ENCODE results near the gene FOXO3.

- RRBS, result no CpG with 5 or more reads among the region's 10 CpGs
Observed at GRCh38 chr6:106972298-106972911, 2.1 kb downstream of the CD24 start.

DNA sequence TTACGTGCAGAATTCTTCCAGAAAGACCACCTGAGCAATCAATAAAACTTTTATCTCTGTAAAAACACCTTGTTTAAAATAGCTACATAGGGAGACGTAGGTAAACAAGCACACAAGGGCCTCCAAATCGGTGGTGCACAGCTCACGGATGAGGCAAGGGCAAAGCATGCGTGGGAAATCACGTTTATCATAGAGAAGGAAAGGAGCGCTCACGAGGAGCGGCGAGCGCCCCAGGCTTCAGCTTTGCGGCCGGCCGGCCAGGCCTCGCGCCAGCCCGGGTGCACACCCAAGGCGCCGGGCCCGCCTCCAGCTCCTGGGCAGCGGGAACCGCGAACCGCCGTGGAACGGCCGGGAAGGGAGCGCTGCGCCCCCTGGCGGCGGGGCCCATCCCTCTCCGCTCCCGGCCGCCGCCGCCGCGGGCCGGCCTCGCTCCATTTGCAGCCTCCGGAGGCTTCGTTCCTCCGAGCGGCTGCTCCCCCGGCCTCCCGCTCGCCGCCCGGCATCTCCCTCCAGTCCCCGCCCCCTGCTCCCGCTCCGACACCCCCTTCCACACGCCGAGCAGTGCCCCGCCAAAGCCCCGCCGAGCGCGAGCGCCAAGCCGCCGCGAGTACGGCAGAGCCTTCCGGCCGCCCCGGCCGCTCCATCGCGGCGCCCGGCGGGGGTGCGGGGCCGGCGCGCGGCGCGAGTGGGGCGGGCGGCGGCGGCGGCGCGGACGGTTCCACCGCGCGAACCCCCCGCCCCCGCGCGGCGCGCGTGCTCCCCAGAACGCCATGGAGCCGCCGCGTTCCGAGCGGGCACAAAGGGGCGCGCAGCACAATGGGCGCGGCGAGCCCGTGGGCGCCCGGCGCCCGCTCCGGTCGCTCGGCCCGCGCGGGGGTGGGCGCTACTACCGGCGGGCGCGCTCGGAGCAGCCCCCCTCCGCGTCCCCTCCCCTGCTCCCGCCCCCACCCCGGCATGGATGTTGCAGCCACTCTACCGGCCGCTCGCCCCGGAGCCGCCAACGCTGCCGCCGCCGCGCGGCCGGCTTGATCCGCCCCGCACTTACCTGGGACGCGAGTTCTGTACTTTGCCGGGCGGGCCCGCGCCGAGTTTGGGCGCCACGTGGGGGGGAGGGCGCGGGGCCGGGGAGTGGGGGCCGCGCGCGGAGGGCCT is 894 bp downstream of the BEND3 start:
- RRBS, result 2% methylated on average over 50 of the region's 160 CpGs

GRCh38 chr6:107492446-107492792 is 2.5 kb downstream of the SOBP start:
- RRBS, result no CpG with 5 or more reads among the region's 7 CpGs

DNA sequence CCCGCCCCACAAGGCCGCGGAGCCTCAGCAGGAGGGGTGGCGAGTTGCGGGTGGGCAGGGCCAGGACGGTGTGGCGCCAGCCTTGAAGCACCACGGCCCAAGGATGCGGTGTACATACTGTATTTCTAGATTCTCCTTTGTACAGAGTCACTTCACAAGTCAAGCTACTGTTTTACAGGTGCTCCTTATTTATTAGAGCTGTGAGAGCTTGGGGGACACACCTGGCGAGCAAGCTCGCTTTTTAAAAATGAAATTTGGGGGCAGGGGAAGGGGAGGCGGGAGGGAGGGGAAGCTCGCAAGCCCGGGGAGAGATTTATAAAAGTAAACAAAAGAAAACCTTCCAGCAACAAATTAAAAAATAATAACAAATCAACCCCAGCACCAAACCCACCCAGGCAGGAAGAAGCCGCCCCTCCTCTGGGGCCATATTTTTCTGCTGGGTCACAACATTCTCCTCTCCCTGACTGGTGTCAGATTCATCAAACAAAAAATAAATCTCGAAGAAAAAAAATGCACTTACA is 164.4 kb downstream of the SCML4 start:
- RRBS, result no CpG with 5 or more reads among the region's 16 CpGs

- RRBS, result no CpG with 5 or more reads among the region's 7 CpGs
Observed at GRCh38 chr6:107740813-107741178, 83.3 kb downstream of the SCML4 start.

DNA sequence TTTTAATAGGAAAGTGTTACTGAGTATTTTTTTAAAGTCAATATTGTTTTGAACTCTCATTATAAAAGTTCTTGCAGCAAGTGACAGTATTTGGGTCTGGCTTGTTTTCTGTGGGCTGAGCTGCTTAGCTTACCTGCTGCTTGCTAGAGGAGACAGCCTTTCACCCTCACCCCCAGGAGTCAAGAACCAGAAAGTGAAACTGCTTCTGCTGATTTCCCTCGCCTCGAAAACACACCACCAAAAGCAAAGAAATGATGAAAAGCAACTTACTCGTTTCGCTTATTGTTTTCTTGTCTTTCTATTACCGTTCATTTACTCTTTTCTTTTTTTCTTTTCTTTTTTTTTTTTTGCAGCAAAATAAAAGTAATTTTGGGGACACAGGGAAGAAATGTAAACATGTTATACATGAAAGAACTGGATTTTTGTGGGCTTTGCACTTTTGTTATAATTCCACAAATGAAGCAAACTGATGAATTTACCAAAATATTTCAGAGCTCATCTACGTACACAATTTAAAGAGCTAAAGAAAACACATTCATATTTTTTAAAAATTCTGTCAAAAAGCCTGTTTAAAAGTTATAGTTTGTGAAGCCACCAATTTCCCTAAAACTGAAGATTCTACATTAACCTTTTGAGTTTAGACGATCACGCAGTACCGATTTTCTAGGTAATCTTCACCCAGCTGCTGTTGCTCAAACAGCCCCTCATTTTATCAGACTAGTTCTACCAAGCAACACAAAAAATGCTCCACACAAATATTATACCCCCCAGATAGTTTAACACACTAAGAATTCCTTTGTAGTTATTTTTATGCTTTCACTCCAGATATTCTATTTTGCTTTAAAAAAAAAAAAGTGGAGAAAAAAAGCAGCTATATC is 1.7 kb downstream of the SCML4 start:
- RRBS, result no CpG with 5 or more reads among the region's 9 CpGs

DNA sequence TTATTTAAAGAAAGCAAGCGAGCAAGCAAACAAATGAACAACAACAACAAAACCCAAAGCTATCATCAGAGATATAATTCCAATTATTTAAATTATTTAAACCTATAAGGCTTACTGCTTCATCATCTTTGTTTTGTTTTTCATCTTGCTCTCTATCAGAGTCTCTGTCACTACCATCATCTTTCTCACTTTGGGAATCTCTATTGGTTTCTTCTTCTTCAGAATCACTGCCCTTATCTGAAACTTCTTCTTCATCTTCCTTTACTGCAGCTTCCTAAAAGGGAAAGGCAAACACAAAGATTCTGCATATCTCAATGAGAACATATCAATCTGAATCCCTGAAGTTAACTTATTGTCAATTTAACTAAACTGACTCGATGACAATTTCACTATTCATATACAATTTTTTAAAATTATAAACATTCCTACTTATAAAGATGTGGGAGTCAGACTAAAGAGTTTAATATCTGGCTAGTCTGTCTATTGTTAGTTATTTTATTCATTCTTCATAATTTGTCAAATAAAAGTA is 58.8 kb upstream of the SCML4 start:
- RRBS, result no CpG with 5 or more reads among the region's 2 CpGs

- RRBS, result no CpG with 5 or more reads among the region's 2 CpGs
Observed at GRCh38 chr6:107888146-107888885, 64.2 kb upstream of the SCML4 start.

GRCh38 chr6:108560477-108561353 is at the start of gene FOXO3:
Gene FOXO3 (plus strand): TSS chr6:108560917.
- RRBS, result 4% methylated on average over 35 of the region's 112 CpGs

- RRBS, result no CpG with 5 or more reads among the region's 5 CpGs
Observed at GRCh38 chr6:108581053-108582096, 20.7 kb downstream of the FOXO3 start.

DNA sequence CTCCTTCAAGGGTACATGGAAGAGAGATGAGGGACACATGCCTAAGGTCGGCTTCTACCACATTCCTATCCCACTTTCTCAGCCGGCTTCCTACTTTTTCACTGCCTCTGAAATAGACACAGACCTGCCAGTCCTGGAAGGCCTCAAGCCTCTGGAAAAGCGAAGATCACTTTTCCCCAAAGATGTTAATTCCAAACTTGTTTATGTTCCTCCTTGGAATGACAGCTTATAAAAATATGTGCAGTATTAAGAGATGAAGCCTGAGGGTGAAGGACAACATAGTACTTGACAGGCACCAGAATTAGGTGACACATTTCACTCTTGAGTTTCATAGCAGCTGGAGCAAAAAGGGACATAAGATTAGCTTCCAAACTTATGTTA is 25.2 kb downstream of the FOXO3 start:
- RRBS, result no CpG with 5 or more reads among the region's 3 CpGs

GRCh38 chr6:108589212-108590271 is 28.8 kb downstream of the FOXO3 start:
- RRBS, result no CpG with 5 or more reads among the region's 9 CpGs

- RRBS, result no CpG with 5 or more reads among the region's 4 CpGs
Observed at GRCh38 chr6:108636266-108636950, 75.7 kb downstream of the FOXO3 start.

DNA sequence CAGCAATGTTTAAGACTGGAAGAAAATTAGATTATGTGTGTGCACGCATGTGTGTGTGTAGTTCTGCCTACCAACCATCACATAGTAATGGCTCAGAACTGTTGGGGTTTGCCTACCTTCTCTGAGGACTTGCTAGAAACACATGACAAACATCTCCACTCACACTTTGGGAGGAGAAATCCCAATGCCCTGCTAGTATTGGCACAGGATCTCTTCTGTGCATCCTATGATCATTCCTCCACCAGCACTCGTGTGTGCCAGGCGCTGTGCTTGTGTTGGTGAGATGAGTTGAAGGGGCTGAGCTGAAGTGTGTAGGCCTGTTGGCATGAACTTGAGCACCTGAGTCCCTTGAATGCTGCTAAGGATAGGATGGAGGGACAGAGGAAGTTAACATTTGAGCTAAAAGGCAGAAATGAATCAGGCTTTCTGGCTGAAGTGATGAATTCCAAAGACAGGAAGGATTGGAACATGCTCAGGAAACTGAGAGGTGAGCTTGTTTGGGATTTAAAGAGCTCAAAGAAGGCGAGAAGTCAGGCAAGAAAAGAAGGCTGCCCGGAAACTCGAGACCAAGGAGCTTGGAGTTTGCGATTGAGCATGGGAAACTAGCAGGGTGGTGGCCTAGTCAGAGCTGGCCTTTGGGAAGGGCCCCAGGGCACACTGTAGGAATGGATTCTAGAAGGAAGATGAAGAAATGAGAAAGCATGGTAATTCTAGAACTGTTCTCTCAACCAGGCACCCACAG is 125.9 kb downstream of the FOXO3 start:
- RRBS, result no CpG with 5 or more reads among the region's 7 CpGs

DNA sequence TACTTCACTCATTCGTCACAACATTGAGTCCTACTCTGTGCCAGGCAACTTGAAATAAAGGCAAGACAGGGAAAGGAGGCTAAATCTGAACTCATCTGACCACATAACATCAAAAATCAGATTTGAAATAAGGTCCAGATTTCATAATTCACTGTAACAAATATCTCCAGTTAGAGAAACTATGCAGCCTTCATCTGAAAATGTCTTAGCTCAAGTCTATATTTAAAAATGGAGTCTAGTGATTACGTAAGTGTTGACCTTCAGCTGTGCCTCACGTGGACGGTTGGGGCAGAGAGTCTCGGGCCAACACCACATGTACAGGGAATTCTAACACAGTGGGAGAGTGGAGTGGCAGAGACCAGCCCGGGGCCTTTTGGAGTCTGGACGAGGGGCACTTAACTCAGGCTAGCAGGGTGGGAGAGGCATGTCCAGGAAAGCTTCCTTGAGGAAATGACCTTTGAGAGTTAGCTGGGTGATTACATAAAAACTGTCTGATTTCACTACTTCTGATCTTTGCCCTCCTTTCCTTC is 2.4 kb downstream of the ARMC2 start:
- RRBS, result no CpG with 5 or more reads among the region's 7 CpGs

DNA sequence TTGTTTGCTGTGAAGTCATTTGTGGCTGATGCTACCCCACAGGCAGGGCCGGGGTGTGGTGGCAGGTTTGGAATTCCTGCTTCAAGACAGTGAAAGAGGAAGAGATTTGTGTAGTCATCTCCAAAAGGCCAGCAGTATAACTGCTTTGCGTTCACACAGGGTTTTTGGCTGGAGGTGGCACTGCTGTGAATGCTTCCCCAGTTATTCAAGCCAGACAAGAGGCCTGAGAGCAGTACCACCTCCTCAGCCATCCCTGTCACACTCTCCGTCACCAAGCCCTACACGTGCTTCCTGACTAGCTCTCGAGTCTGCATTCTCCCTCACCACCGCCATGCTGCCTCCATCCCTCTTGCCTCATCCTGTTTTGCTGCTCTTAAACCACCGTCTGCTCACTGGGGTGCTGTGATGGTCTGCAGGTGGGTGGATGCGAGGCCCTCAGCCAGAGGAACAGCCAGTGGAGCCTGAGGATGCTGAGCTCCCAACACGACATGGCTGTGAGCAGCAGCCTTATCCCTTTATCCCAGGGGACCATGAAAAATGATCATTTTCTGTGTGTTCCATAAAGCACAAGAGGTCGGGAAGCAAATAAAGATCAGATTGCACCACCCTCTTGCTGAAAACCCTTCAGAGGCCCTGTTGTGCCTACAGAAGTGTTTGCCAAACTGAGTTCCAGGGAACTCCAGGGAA is 24.1 kb downstream of the ARMC2 start:
- RRBS, result no CpG with 5 or more reads among the region's 10 CpGs

DNA sequence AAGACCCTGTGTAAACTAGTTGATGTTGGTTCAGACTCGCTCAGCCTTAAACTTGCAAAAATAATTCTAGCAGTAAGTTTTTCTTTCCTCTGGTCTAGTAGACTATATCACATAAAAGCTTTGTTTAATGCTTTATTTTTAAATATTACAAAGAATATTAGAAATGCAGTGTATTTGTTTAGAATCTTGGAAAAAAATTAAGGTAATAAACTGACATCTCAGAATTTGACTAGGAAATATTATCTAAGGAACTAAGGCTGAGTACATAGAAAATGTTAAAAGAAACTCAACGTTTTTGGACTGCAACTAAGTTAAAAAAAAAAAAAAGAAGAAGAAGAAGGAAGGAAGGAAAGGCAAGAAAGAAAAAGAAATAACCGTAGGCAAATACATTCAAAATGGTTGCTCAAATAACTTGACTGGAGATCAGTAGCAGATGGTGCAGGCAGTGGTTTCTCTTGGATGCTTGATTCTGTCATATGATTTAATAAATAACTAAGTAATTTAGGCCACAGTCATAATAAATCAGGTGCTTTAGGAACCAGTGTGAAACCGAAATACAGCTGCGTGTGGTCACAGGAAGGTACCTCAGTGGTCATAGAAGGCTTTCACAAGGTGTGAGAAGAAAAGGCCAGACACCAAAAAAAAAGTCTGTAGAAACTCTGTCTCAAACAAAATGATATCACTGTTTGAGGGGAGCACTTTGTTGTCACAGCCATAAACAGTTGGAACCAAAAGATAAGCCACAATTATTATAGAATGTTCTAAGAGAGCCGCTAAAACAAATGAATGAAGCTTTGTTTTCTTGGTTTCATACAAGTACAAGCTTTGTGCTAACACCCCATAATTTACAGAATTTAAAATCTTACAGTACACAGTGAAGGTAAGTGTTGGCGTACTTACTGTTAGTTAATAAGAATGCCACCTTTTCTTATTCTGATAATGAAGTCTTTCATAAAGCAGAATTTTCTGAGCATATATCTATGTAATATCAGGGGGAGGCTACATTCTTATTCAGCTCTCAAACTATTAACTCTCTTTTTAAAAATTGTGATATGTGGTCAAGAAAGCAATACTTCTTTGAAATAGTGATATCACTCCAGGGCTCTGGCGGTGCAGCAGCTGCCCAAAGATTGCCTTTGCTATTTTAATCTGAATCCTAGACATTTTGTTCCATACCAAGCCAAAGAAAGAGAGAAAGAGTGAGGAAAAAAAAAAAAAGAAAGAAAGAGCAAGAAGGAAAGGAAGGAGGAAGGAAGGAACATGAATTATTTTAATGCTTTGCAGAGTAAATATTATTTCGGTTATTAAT is 56.6 kb downstream of the ARMC2 start:
- RRBS, result no CpG with 5 or more reads among the region's 9 CpGs

GRCh38 chr6:108945382-108946358 is 97.4 kb downstream of the ARMC2 start:
- RRBS, result no CpG with 5 or more reads among the region's 16 CpGs

DNA sequence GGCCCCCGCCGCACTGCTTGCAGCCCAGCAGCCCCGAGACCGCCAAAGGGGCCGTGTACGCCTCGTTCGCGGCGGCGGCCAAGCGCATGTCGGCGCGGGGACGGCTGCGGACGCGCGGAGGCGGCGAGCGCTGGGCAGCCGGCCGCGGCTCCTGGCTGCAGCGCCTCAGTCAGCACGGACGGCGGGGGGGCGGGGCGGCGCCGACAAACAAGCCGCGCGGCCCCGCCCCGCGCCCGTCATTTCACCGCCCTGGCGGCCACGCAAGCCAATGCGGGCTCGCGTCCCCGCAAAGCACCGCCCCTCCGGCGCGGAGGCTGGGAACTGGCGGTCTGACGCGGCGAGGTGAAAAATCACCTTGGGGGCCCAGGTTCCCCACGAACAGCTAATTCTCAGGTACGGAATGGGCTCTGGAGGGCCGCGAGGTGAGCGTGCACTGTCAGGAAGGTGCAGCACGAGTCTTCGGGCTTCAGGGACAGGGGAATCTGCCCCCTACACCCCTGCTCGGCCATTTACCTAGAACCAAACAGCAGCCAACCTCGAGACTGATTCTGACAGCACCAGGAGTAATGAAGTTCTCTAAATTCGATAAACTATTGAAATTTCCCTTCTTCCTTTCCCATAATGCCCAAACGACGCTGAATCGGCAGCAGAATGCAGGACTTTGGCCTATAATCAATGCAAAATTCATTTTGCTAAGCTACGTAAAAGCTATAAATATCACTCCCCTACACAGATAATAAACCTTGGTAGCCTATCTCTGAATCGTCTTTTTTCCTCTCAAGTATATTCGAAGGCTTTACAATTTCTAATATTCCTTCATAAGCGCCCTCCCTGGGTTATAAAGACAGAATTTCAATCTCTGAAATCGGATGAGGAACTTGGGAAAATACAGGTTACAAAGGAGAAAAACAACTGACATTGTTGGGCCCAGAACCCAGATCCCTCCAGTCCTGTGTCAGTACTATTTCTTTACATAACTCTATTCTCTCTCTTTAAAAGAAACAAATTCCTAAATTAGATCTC is 85.0 kb downstream of the SESN1 start:
- RRBS, result no CpG with 5 or more reads among the region's 74 CpGs